H4 (cell line): ENCODE measurements around a stretch of chr11.

DNA sequence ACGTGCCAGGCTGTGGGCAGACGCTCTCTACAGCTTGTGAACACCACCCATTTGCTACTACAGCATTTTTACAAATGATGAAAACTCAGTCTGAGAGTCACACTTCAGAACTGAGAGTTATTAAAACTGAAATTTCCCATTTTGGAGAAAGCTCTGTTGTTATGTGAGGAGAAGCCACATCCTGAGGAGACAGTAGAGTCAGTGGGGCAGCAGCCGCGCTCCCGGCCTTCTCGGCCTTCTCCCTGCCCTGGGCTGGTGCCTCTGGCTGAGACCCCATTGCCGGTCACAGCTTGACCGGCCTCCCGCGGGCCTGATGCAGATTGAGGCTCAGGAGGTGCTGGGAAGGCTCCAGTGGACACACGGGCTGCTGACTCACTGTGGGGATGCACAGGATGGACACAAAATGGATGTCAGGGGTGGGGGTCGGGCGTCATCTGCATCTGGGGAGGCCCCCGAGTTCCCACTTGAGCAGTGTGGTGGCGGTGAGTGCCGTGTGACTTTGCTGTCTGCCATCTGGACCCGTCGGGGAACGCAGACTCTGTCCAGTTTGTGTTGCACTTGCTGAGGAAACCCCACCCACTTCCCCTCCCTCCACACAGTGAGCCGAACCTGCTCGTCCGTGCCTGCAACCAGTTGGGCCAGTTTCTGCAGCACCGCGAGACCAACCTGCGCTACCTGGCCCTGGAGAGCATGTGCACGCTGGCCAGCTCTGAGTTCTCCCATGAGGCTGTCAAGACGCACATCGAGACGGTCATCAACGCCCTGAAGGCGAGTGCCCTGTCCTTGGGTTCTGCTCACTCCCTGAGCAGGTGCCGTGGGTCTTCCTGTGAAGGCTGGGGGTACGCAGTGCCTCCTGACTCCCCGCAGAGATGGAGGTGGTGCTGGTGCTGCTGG, 50.1 kb downstream of the MUC6 start:
- RAMPAGE, long total RNA: no peak

DNA sequence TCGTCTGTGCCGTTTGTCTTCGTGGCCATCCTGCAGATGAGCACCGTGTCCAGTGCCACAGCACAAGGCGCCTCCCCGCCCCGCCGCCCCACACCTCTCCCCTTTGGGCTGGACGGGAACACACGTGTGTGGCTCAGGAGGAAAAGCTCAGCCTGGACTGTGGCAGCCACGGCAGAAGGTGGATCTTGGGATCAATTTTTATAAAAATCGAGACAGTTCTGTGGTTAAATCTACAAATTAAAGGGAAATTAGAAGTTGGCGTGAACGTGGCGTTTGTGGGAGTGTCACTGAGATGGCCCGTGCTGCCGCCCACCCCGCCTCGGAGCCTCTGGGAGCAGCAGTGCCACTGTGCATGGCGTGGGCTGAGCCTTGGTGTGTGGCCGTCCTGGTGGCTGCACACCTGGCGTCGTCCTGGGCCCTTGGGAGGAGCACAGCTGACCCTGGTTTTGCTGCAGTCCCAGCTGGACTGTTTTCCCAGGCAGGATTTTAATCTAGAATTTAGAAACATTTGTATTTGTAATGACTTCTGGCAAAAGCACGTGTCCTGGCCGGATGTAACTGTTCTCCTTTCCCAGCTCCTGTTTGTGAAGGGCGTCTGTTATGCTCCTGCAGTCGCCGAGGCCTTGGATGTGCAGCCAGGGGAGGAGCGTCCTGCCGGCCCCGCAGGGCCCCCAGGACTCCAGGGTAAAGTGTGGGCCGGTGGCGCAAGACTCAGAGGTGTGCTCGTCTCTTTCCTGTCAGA, 25.7 kb downstream of the MUC6 start:
- RAMPAGE, long total RNA: no peak

GRCh38 chr11:1203390-1204276, 19.2 kb upstream of the MUC5B start:
- RAMPAGE, long total RNA: no peak

DNA sequence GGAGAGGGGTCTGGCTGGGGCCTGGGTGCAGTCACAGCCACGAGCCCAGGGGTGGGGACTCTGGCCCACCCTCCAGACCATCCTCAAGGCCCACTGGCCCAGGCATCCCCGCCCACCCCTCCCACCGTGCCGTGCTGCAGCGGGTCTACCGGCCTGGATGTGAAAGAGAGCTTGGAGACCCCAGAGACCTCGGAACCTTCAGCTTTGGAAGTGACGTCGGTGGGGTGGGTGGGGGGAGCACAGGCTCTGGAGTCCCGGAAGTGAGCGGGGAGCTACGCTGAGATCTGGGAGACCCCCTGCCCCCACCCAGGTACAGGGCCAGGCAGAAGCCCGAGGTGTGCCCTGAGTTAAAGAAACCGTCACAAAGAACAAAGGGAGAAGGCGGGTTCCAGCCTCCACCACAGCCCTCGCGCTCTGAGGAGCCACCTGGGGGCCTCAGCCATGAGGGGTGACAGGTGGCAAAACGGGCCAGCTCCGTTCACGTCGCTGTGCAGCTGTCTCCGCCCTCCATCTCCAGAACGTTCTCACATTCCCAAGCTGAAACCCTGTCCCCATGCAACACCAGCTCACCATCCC, 2.1 kb upstream of the MUC5B start:
- RAMPAGE, long total RNA: no peak

GRCh38 chr11:1224596-1225659, 2.1 kb downstream of the MUC5B start:
- RAMPAGE, long total RNA: no peak

DNA sequence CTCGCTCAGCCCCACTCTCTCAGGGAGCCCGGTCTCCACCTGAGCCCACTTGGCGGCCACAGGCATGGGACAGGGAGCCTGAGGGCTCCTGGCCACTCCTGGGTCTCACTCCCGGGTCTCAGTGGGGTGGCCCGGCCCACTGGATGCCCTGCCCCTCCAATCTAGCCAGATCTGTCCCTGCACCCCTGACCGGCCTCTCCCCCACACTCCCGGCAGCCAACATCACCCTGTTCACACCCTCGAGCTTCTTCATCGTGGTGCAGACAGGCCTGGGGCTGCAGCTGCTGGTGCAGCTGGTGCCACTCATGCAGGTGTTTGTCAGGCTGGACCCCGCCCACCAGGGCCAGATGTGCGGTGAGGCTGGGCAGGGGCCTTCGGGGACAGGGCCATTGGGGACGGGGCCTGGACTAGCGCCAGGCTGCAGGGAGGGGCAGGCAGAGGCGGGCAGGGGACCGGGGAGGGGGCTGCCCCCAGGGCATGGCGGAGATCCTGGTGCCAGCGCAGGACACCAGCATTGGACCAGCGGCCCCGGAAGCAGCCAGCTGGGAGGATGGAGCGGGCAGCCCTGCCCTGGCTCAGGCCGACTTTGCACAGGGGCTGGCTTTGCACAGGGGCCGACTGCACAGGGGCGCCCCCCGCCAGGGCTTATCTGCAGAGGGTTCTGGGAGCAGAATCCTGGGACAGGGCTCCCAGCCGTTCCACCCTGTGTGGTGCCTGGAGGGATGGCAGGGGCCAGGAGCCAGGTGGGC, 8.5 kb downstream of the MUC5B start:
- RAMPAGE, long total RNA: no peak

- RAMPAGE, long total RNA: no peak
Observed at GRCh38 chr11:1308658-1308982, 812 bp downstream of the TOLLIP start.

- RAMPAGE, long total RNA: no peak
Observed at GRCh38 chr11:1391908-1392432, 2.2 kb downstream of the BRSK2 start.

DNA sequence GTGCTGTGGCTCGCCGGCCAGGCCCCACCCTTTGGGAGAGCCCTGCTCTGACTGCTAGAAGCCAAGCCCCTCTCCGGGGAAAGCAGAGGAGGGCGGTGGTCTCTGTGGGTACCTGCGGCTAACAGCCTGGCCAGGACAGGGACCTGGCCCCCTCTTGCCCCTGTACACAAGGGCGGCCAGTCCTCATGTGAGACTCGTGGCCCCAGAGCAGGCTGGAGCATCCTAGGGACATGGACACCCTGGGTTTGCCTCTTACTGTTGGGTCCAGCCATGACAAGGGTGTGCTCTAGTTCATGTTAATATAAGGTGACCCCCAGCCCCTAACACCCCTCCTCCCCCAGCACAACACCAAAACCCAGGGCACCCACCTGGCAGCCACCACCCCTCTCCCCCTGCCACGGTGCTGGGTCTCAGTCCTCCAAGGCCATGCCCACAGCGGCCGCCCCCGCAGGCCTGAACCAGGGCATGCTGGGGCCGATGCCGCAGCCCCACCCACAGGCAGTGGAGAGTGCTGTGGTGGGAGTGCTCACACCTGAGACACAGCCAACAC, 14.7 kb downstream of the MOB2 start:
- RAMPAGE, long total RNA: no peak

- RAMPAGE, long total RNA: no peak
Observed at GRCh38 chr11:1507628-1508083, 21.1 kb upstream of the MOB2 start.

DNA sequence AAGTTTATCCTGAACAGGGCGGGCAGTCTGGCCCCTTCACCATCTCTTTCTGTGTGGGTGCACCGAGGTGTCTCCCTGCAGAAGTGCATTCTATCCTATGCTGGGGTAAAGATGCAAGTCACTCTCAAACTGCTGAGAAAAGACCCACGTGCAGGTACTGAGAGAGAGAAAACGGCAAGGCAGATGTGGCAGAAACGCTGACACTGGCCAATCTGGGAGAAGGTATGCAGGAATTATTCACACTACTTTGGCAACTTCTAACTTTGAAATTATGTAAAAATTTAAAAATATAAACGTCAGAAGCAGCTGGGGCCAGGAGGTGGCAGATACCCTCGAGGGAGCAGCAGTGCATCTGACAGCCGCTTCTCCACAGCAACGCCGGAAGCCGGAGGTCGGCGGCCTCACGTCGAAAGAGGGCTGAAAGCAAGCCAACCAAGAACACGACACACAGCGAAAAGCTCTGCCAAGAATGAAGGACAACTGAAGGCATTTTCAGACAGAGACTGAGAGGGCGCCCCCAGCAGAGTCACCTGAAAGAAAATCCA, 34.2 kb upstream of the MOB2 start:
- RAMPAGE, long total RNA: no peak

DNA sequence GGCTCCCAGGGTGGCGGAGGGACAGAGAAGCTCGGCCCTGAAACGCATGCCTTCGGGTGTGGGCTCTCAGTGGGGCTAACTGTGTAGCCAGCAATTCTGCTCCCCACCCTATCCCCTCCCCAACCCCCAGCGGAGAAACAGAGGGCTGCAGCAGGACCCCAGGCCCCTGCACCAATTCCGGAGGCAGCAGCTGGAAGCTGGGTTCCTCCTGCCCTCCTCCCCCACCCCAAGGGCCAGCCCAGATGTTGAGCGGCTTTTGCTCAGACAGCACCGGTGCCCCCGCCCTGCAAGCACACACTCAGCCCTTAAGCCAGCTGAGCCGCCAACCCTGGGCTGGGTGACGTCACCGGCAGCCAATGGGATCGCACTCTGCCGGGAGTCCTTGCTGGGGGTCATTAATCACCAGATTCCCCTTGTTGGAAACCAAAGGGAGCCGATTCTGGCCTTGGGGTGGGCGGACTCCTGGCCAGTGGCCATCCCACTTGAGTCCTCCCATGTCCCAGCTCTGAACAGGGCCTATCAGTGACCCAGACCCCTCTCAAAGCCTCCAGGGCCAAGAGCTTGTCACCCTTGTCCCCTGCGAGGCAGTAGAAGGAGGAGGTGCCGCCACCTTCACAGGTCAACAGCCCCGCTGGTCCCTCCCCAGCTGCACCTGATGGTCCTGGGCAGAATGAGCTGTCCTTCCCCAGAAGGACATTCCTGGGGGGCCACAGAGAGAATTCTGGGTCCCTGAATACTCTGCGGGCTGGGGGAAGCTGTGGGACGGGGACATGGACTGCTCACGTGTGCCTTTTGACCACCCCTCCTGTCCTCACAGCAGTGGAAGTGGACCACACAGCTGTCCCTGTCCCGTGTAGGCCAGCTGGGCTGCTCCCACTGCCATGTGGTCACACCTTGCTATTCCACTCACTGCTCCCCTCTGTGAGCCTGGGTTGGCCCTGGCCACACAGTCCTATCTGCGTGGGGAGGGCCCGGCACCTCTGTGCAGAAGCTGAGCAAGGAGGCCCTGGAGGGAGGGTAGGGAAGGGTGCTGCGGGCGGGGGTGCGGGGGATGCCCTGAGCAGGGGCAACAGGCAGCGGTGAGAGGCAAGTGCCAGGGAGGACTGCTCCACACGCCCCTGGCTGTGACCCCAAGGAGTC, 7.3 kb downstream of the DUSP8 start:
- RAMPAGE, long total RNA: no peak

- RAMPAGE, long total RNA: no peak
Observed at GRCh38 chr11:1566250-1566513, 5.9 kb downstream of the DUSP8 start.

- RAMPAGE, long total RNA: no peak
Observed at GRCh38 chr11:1619444-1619939, 2.4 kb downstream of the KRTAP5-4 start.

DNA sequence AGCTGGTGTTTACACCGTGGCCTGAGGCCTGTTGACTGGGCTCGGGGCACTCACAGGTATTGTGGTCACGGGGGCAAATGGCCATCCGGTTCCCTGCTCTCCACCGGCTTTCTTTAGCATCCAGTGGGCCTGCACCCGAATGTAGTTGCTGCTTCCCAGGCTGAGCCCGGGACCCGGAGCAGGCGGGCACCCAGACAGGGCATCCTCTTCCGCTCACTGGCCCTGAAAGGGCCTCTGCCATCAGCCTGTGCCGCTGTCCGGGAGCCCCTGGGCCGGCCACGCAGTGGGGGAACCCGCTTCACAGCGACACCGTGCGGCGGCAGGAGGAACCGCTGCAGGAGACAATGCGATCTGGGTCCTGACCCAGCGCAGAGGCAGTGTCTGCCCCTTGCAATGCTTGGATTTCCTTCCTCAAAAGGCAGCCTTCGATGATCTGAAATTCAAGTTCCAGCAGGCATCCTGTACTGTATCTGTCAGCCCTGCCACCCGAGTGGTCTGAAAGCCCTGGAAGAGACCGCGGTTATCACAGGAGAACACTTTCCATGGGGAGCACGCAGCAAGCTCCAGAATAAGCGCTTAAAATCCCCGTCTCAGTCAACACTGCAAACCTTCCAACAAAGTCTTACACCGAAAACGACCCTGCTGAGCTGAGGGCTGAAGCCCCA, 768 bp upstream of the KRTAP5-5 start:
- RAMPAGE, long total RNA: no peak

DNA sequence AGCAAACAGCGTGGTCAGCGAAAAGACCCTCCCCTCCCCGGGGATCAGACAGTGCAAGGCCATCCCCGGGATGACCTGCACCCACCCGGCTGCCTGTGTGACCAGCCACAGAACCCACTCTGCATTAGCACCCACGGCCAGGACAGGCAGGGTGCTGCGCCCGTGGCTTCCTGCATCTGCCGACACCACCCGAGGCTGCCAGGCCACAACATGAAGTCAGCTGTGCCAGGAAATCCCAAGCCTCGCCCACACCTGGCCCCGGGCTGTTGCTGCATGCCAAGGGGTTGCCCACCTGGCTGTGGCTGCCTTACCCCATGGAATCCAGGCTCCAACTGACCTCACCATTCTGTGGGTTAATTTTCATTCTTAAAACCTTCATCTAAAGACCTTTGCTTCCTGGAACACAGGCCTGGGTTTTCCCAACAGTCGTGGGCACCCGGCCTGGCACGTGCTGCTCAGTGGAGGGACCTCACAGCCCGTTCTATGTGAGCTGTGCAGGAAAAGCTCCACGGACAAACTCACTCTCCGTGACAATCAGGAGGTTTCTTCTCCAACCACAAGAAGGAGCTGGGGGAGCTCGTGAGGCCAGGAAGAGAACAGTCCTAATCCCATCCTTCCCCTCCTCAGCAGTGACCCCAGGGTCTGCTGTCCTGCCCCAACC, 32.3 kb downstream of the KRTAP5-5 start:
- RAMPAGE, long total RNA: no peak

DNA sequence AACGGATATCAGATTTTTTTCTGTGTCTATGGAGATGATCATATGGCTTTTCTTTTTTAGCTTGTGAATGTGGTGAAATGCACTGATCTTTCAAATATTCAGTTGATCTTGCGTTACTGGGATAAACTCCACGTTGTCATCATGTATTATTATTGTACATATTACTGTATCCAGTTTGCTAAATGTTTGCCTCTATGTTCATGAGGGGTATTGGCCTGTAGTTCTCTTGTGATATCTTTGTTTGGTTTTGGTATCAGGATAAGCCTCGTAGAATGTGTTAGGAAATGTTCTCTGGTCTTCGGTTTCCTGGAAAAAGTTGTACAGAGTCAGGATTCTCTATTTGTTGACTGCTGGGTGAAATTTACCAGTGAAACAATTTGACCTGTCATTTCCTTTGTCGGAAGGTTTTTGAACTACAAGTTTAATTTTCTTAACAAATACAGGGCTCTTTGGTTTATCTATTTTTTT, 23.2 kb upstream of the KRTAP5-6 start:
- RAMPAGE, long total RNA: no peak

- RAMPAGE, long total RNA: no peak
Observed at GRCh38 chr11:1688567-1689042, 8.4 kb upstream of the KRTAP5-6 start.

GRCh38 chr11:1689325-1690281, 7.4 kb upstream of the KRTAP5-6 start:
- RAMPAGE, long total RNA: no peak

DNA sequence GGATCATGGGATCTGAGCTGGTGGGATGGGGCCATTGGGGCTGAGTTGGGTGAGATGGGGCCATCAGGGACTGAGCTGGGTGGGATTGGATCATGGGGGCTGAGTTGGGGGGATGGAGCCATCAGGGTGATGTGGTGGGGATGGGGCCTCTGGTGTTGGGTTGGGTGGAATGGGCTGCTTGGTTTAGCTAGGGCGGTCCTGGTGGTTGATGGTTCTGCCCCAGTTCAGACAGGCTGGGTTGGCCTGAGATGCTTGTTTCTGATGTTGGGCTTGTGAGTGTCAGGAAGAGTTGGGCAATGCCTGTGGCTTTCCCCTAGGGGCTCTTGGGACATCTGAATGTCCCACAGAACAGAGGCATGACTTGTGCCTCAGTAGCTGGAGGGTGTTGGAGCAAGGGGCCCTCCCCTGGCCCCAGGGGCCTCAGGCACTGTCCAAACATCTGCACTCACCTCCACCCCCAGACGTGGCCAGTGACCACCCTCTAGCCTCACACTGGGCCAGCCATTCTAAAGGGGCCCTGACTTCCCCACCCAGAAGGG, 14.0 kb upstream of the CTSD start:
- RAMPAGE, long total RNA: no peak